A172 (cell line): ENCODE results near the gene HBM.

GRCh38 chr16:63594-63949 is 8.9 kb downstream of the RHBDF1 start:
- RAMPAGE, long total RNA = no peak

- RAMPAGE, long total RNA = no peak
These were observed 15.9 kb downstream of the NPRL3 start for GRCh38 chr16:122585-123054.

DNA sequence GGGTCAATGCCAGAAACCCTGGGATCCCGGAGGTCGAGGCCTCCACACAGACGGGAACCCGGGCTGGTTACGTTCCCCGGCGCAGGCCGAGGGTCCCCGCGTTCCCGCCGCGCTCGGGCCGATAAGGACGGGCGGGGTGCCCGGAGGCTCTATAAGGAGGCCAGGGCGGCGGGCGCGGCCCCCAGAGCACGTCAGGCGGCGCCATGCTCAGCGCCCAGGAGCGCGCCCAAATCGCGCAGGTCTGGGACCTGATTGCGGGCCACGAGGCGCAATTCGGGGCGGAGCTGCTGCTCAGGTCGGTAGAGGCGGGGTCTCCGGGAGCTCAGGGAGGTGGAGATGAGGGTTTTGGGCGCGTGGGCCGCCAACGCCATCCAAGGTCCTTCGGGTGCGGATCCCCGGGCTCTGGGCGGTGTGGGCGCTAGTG is at the start of gene HBM:
HBM (plus strand) TSS at position 184 of the 424 bp plus-strand sequence.
- RAMPAGE, long total RNA = no peak

- RAMPAGE, long total RNA = no peak
These were observed 568 bp downstream of the HBA2 start for GRCh38 chr16:173046-173842.

DNA sequence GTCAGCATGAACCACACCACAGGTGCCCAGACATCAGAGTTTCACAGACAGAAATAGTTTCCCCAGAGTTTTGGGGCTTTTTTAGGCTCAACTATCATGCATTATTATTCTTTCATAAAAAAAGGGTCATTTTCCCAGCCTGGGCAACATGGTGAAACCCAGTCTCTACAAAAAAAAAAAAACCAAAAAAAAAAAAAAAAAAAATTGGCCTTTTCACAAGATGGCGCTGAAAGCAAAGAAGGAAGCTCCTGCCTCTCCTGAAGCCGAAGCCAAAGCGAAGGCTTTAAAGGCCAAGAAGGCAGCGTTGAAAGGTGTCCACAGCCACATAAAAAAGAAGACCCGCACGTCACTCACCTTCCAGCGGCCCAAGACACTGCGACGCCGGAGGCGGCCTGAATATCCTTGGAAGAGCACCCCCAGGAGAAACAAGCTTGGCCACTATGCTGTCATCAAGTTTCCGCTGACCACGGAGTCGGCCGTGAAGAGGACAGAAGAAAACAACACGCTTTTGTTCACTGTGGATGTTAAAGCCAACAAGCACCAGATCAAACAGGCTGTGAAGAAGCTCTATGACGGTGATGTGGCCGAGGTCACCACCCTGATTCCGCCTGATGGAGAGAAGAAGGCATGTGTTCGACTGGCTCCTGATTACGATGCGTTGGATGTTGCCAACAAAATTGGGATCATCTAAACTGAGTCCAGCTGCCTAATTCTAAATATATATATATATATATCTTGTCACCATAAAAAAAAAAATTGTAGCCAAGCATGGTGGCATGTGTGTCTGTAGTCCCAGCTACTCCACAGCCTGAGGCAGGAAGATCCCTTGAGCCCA is 5.0 kb upstream of the PGAP6 start:
- RAMPAGE, long total RNA = no peak

GRCh38 chr16:399278-399861 is 2.3 kb upstream of the DECR2 start:
- RAMPAGE, long total RNA = no peak

- RAMPAGE, long total RNA = no peak
These were observed 13.4 kb downstream of the CAPN15 start for GRCh38 chr16:540735-541485.

- RAMPAGE, long total RNA = no peak
These were observed 2.2 kb downstream of the RAB40C start for GRCh38 chr16:592034-592476.

DNA sequence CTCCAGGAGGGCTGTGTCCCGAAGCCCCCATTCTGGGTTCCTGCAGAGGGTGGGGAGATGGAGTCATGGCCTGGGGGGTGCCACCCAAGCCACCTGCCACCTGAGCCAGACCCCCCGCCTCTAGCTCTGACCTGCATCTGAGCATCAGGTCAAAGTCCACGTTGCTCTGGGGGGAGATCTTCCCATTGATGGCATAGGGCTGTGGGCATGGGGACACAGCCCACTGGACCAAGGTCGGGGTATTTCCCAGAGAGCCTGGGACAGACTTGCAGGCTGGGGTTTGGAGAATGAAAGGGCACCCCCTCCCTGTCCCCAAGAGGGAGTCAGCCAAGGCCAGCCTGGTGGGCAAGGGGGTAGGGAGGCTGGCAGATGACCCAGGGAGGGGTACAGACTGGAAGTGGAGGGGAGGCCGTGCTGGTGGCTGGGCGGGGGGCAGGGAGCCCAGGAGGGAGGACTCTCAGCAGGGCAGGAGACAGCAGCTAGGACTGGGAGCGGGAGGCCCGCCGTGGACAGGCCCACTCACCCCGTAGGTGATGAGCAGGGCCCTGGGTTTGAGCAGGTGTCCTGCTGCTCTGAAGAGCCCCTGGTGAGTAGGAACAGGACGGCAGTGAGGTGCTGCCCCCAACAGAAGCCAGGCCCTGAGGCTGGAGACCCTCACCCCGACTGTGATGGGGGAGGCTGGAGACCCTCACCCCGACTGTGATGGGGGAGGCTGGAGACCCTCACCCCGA is 1.2 kb downstream of the METTL26 start:
- RAMPAGE, long total RNA = no peak

GRCh38 chr16:655406-656132 is 6.4 kb downstream of the WDR90 start:
- RAMPAGE, long total RNA = no peak

- RAMPAGE, long total RNA = no peak
These were observed 7.2 kb upstream of the GNG13 start for GRCh38 chr16:807715-808246.

DNA sequence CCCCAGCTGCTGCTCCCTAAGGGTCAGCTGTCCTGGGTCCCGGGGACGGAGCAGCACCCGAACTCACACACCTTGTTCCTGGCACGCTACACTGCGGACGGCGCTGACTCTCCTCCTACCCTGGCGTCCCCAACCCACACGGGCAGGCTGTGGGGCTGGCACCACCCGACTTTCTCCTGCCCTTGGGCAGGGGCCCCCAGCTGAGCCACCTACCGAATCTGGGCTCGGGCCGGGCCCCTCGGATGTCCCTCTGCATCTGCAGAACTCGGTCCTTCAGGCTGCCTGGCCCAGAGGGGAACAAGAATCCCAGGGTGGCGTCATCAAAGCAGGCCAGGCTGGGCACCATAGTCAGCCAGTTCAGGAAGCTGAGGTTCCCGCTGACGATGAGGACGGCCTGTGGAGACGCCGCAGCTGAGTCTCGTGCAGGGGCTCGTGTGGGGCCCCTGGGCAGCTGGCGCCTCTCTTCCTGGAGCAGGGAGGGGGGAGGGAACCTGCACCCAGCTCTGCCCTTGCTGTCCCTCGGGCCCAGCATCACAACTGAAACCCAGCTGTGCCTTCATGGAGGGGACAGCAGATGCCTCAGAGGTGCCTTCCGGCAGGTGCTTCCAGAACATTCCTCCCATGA is 70.5 kb upstream of the GNG13 start:
- RAMPAGE, long total RNA = no peak

- RAMPAGE, long total RNA = no peak
These were observed 68.8 kb downstream of the LMF1 start for GRCh38 chr16:901990-902328.

GRCh38 chr16:964472-965282 is 6.1 kb downstream of the LMF1 start:
- RAMPAGE, long total RNA = no peak

- RAMPAGE, long total RNA = no peak
These were observed 6.3 kb downstream of the SOX8 start for GRCh38 chr16:987913-988253.

GRCh38 chr16:997194-997747 is 15.7 kb downstream of the SOX8 start:
- RAMPAGE, long total RNA = no peak

DNA sequence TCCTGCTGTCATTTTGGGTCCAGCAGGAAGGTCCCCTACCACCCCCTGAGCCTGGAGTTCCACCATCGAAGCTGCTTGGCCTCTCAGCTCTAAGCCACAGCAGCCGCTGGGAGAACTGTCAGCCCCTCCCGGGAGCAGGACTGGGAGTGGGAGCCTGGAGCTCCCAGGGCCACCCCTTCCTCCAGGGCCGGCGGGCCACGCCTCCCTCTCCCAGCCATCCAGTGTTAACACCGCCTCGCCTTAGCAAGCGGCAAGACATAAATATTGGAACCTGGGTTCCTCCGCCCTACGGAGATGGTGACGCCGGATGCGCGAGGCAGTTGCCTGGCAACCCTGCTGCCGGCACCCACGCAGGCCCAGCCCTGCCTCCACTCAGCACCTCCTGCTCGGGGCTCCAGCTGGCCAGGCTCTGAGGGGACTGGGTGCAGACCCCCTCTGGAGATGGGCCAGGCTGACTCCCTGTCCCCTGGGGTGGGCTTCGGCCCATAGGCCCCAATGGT is 27.5 kb upstream of the CACNA1H start:
- RAMPAGE, long total RNA = no peak

GRCh38 chr16:1225592-1226181 is 619 bp upstream of the TPSG1 start:
- RAMPAGE, long total RNA = no peak

GRCh38 chr16:1311647-1312479 is 2.4 kb downstream of the UBE2I start:
- RAMPAGE, long total RNA = no peak

GRCh38 chr16:1326458-1326876 is 7.0 kb upstream of the BAIAP3 start:
- RAMPAGE, long total RNA = no peak